GM06990 (cell line): ENCODE measurements around a stretch of chr9.

GRCh38 chr9:2648182-2648495, 26.6 kb downstream of the VLDLR start:
- RRBS: no CpG with 5 or more reads among the region's 4 CpGs

- RRBS: no CpG with 5 or more reads among the region's 1 CpG
Observed at GRCh38 chr9:2798851-2799050, 45.1 kb downstream of the PUM3 start.

GRCh38 chr9:2996933-2997174, 153.0 kb upstream of the PUM3 start:
- RRBS: no CpG with 5 or more reads among the region's 1 CpG

DNA sequence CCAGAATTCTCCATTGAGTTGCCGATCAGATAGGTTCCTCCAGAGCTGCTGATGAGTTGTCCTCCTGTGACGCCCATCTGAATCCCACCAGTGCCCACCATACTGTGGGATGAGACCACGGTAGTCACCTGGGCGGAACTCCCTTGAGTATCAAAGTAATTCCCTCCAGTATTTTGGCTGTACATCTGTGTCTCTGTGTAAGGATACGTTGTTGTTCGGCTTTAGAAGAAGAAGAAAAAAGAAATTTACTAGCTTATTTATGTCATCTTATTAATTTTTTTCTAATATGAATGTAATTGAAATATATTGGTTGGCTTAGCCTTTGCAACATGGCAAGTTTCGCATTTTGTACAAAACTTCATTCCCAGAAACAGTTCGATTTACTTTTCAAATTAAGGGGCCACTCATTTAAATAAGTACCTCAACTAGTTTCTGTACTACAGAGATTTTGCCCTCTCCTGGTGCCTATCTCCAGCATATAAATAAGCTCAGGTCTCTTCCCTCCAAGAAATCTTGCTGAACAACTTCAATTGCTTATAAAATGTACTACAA, 195.4 kb downstream of the RFX3 start:
- RRBS: no CpG with 5 or more reads among the region's 8 CpGs

GRCh38 chr9:3459788-3460399, 65.9 kb downstream of the RFX3 start:
- RRBS: no CpG with 5 or more reads among the region's 3 CpGs

DNA sequence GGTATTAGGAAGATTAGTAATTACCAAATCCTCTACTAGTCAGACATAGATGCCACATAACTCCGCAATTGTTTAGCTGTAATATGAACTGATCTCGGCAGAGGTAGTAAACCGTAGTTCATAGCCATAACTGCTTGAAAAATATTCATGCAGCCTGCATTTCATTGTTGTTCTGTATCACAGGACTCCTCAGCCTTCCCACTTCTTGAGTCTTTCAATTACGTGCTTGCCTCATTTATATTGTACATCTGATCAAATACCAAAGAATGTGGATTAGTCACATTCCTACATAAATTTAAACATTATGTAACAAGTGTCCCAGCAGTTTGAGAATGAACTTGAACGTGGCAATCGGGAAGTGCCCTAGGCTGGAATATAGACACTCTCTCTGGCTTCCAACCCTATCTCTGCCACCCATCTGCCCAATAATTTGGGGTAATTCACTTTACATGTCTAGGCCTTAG, 214.9 kb upstream of the RFX3 start:
- RRBS: no CpG with 5 or more reads among the region's 6 CpGs

DNA sequence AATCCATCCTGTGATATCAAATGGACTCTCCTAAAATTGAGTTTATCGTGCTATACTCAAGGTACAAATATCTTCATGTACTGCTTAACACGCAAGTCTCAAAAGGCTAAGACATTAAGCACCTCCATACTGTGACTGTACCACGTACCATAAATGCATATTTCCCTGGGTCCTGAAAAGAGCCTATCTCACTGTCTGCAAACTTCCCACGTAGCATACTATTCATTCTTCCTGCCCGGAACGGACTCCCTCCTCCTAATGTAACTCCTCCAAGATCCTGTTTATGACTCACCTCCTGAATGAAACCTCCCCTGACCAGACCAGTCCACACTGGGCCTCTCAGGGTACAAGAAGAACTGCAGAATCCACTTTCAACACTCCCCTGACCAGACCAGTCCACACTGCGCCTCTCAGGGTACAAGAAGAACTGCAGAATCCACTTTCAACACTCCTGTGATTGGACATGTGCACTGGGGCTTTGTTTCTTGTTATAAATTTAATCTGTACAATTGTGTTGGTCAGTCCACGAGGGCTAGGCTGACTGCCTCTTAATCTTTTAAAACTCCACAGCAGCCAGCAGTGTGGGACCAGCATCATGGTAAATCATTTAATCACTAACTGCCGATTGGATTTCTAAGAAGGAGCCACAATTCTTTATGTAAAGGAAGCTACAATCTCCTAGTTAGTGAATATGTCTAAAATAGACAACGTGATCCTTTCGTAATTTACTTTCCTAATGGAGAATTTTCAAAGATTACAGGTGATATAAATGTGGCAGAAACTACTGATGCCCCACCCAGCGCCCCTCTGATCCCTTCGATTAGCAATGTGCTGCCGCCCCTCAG, 381.1 kb upstream of the RFX3 start:
- RRBS: no CpG with 5 or more reads among the region's 14 CpGs

DNA sequence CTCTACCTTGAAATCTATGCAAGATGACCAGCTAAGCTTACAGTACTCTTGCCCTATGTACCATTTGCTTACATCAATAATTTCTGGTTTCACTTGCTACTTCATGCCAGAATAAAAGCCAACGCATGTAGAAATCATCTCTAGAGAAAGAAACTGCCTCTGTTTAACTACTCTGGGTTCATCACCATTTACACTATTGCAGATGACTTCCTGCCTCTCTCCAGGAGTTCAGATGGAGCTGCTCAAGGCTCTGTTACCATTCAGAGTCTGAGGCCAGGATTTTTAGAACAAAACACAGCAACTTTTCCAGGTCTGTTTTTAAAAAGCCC, 216.1 kb downstream of the GLIS3 start:
- RRBS: no CpG with 5 or more reads among the region's 1 CpG

GRCh38 chr9:4093384-4093825, 206.5 kb downstream of the GLIS3 start:
- RRBS: no CpG with 5 or more reads among the region's 2 CpGs

- RRBS: no CpG with 5 or more reads among the region's 7 CpGs
Observed at GRCh38 chr9:4293242-4294163, 6.4 kb downstream of the GLIS3 start.

DNA sequence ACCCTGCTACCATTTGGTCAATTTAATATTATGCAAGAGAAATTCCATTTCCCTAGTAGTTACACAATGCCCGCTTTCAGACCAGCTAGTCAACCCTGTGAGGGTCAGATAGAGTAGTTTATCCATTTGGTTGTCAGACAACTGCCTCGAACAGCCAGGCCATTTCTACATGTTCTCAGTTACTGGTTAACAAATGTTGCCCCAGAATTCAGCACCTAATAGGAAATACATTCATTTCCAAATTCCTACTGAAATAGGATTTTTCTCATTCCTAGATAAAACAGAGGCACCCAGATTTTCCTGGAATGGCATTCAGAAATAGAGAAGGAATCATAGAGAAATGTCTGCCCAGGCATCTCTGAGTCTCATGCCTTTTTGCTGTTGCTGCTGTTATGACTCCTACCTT, 6.5 kb upstream of the GLIS3 start:
- RRBS: no CpG with 5 or more reads among the region's 2 CpGs

DNA sequence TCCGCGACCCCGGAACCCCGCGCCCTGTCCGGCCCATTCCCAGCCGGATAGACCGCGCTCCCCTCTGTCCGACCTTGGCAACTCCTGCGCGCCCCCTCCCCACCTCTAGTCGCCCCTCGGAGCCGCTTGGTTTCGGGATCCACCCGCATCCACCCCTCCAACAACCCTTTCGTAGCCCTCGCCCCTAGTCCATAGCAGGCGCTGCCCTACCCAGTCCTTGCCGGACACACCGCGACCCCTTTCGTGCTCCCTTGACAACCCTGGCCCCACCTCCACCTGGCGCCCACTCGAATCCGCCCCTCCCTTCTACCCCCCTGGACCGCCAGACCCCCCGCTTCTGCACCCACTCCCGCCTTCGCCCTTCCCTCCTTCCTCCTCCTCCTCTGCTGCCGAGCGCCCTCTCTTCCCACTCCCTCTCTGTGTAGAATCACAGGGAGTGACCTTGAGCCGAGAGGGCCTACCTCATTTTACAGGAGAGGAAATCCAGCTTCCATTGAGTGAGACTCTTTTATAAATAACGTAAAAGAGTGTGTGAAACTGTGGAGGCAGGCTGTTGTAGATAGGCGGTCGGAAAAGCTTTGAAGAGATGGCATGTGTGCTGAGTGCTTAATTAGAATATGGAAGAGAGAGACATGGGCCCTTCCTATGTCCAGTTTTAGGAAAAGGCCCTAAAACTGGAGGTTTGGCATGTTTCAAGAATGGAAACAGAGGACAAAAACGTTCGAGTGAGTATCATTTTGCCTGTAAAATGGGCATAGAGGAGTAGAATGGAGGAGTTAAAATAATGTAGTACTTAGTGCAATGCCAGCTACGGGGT, 717 bp upstream of the AK3 start:
- RRBS: 7% methylated on average over 3 of the region's 40 CpGs

DNA sequence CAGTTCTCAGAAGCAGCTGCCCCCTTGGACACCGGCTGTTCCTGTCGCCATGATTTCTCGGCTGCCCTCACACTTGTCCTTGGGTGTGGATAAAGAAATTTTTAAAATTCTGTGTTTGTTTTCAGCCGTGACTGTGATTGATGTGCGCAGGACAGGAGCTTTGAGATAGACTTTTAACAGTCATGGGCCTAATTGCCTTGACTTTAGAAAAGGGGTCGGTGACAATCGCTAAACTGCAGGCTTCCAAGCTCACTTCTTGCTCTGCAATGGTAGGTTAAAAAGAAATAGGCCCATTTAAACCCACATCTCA, 882 bp downstream of the RCL1 start:
- RRBS: 18% methylated on average over 1 of the region's 7 CpGs

GRCh38 chr9:4849168-4849903, 56.6 kb downstream of the RCL1 start:
- RRBS: no CpG with 5 or more reads among the region's 6 CpGs

- RRBS: 5% methylated on average over 11 of the region's 32 CpGs
Observed at GRCh38 chr9:4984003-4984706, 917 bp upstream of the JAK2 start.

DNA sequence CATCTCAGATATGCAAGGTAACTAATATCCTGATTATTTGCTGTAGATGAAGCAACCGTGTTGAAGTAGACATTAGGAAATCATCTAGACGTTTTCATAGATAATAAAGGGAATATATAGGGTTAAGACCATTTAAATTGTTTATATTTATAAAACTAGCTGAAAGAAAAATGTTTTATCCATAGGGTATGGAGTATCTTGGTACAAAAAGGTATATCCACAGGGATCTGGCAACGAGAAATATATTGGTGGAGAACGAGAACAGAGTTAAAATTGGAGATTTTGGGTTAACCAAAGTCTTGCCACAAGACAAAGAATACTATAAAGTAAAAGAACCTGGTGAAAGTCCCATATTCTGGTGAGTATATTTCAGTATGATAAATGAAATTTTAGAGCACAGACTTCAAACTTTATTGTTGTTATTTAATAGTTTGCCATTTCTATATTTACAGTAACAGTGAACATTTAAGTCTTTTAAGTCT, 94.8 kb downstream of the INSL6 start:
- RRBS: no CpG with 5 or more reads among the region's 4 CpGs

DNA sequence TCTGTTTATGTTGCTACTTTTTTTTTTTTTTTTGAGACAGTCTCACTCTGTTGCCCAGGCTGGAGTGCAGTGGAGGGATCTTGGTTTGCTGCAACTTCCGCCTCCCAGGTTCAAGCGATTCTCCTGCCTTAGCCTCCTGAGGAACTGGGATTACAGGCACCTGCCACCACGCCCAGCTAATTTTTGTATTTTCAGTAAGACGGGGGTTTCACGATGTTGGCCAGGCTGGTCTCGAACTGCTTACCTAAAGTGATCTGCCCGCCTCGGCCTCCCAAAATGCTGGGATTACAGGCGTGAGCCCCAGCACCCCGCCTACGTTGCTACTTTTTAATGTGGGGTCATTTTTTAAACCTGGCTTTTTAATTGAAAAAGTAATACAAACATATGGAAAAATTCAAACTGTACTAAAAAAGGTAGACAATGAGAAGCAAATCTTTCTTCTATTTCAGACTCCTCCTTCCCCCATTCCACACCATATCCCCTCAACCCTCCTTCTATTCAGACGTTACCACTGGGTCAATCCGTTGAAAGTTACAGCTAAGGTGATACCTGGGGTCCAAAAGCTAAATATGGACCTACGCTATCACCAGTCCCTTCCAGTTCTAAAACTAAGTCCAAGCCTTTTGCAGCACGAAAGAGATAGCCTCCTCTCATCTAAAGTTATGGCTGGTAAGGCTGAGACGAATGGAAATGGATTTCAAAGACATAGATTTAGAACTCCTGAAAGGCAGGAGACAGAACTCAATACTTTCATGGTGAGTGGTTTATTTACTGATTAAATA, 1.0 kb upstream of the RIC1 start:
- RRBS: no CpG with 5 or more reads among the region's 16 CpGs

GRCh38 chr9:5785792-5786466, 47.0 kb downstream of the ERMP1 start:
- RRBS: no CpG with 5 or more reads among the region's 4 CpGs

- RRBS: no CpG with 5 or more reads among the region's 2 CpGs
Observed at GRCh38 chr9:5818016-5818286, 15.0 kb downstream of the ERMP1 start.